Prostate gland (tissue), 2 donors: ENCODE measurements around the genes CEBPA and CEBPG.

DNA sequence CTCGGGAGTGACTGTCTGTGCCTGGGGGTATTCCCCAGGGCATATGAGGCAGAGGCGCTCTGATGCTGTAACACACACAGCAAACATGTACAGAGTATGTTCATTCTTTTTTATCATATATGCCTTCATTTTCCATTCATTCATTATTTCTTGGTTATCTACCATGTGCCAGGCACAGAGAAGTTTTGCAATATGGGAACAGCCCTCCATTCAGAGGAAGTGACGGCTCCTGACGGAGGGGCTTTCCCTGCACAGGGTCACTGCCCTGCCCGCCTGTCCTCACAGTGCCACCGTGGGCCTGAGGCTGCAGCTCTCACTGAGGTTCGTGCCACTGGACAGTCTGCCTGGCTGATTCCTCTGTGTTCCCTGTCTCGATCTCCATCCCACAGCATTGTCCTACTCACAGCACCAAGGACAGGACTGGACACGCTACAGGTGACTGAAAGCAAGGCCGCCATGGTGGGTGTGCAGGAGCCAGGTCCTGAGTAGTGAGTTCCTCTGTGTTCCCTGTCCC, 92.7 kb downstream of the TSHZ3 start:
- PRO-cap, result no peak
- RAMPAGE, long total RNA, 2 experiments, result no peak in any of the 2 experiments

DNA sequence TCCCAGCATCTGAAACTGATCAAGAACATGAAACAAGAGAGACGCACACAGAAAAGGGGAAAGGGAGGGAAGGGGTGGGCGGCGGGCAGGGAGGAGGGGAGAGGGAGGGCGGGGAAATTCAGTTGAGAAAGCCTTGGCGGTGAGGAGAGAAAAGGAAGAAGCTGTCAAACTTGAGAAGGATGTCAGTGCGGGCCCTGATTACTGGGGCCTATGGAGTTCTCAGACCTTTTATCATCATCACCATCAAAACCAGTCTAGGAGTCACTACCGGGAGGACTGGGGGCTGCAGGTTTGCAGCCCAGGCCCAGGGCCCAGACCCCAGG, 8.8 kb downstream of the TSHZ3 start:
- PRO-cap, result no peak
- RAMPAGE, long total RNA, 2 experiments, result no peak in any of the 2 experiments

GRCh38 chr19:31351231-31351572, 2.0 kb upstream of the TSHZ3 start:
- PRO-cap, result bidirectional peak, plus-strand start at chr19:31351420, minus-strand start at chr19:31351353
- RAMPAGE, long total RNA, 2 experiments, result no peak in any of the 2 experiments

DNA sequence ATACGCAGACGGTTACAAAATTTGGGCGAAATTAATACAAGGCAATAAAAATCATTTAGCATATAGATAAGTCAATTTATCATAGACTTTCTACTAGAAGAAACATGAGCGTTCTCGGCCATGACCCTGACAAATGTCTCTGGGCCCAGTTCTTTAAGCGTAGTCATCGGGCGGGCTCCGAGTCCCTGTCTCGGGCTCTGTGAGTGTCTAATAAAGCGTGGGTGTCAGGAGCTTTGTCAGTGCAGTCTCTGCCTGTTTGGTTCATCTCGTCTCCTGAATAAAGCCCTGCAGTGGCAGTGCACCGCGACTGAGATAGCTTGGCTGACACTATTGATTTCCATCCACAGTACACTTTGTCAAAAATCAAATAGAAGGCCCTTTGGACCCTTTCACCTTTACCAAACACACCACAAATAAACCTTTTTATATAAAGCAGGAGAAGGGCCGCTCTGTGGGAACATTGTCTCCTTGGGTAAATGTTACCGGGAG, 368.0 kb upstream of the TSHZ3 start:
- PRO-cap, result no peak
- RAMPAGE, long total RNA, 2 experiments, result no peak in any of the 2 experiments

DNA sequence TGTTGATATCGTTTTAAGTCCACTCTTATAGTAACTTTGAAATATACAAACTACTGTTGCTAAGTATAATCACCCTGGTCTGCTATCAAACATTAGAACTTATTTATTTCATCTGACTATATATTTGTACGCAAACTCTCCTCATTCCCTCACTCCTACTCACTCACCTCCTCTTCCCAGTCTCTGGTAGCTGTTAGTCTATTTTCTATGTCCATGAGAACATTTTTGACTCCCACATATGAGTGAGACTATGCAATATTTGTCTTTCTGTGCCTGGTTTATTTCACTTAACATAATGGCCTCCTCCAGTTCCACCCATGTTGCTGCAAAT, 486.0 kb upstream of the ZNF507 start:
- PRO-cap, result no peak
- RAMPAGE, long total RNA, 2 experiments, result no peak in any of the 2 experiments

- PRO-cap, result no peak
- RAMPAGE, long total RNA, 2 experiments, result no peak in any of the 2 experiments
These were observed 435.2 kb upstream of the ZNF507 start for GRCh38 chr19:31910193-31910660.

DNA sequence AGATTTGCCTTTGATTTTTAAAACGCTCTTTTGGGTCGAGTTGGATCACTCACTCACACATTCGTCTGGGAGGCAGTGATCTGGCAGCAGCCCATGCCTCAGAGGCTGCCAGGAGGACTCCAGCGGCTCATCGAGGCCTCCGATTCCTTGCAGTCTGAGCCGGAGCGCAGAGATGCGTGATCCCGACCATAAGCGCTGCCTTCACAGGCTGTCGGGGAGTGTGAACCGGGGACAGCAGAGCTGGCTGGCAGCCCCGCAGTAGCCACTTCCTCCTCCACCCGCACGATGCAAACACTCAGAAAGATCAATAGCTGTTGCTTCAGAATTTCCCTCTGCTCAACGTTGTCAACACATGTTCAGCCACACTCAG, 35.5 kb upstream of the ZNF507 start:
- PRO-cap, result unidirectional peak, minus-strand start at position 280 of the sequence
- RAMPAGE, long total RNA, 2 experiments, result no peak in any of the 2 experiments

DNA sequence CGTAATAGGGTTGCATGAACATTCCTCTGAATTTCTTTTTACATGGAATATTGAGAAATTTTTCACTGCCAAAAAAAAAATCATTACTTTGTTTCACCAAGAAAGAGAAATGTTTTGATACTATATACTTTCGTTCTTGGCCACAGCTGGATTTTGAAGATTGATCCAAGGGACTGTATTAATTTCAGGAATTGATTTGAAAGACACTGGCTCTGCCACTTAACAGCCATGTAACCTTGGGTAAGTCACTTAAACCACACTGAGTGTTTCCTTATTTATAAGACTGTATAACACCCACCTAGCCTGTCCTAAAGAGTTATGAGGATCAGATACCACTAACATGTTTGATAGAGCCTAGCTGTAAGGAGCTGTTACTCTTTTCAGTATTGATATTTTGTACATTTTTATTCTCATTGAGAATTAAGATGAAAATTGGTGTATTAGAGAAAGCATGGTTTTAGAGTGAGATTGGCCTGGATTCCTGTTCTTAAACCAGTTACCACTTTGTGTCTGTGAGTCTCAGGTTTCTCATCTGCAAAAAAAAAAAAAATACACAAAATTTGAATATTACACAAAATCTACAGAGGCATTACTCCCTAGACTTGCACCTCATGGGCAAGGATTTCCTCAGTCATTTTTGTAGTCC, 1.8 kb downstream of the ZNF507 start:
- PRO-cap, result no peak
- RAMPAGE, long total RNA, 2 experiments, result no peak in any of the 2 experiments

DNA sequence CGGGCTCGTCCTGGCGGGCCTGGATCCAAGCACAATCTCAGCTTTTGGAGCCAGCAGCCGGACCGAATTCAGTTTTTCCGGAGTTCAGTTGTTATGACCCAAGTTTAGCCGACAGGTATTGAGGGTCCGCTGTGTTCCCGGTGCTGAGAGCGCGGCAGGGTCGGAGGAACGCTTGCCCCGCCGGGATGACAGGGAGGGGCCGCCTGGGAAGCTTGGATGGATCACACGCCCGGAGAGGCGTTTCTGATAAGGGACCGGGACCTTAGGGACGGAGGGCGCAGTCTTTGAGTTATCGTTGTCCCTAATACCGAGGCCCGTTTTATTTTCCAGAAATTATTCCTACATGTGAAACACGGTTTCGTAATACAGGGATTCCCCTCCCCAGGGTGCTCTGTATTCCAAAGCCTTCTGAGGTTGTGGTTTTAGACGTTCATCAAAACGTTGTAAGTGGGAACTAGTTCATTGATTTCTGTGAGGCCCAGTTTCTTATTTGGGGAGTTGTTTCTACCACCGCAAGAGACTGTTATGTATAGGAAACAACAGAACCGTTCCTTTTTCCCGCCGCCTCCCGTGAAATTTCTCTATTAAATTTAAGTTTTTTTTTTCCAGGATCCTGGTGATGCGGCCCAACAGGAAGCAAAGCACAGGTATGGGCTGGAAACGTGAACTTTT, 732 bp downstream of the PDCD5 start:
- PRO-cap, result no peak
- RAMPAGE, long total RNA, 2 experiments, result no peak in any of the 2 experiments

GRCh38 chr19:33063232-33064183, 1.2 kb downstream of the RHPN2 start:
- PRO-cap, result unidirectional peak, plus-strand start at chr19:33063606; unidirectional peak, plus-strand start at chr19:33063655; bidirectional peak, plus-strand start at chr19:33063942, minus-strand start at chr19:33063864
- RAMPAGE, long total RNA, 2 experiments, result no peak in any of the 2 experiments

GRCh38 chr19:33176510-33176751, 17.7 kb upstream of the LRP3 start:
- PRO-cap, result no peak
- RAMPAGE, long total RNA, 2 experiments, result no peak in any of the 2 experiments

- PRO-cap, result no peak
- RAMPAGE, long total RNA, 2 experiments, result no peak in any of the 2 experiments
These were observed 34.0 kb upstream of the SLC7A10 start for GRCh38 chr19:33259502-33260110.

DNA sequence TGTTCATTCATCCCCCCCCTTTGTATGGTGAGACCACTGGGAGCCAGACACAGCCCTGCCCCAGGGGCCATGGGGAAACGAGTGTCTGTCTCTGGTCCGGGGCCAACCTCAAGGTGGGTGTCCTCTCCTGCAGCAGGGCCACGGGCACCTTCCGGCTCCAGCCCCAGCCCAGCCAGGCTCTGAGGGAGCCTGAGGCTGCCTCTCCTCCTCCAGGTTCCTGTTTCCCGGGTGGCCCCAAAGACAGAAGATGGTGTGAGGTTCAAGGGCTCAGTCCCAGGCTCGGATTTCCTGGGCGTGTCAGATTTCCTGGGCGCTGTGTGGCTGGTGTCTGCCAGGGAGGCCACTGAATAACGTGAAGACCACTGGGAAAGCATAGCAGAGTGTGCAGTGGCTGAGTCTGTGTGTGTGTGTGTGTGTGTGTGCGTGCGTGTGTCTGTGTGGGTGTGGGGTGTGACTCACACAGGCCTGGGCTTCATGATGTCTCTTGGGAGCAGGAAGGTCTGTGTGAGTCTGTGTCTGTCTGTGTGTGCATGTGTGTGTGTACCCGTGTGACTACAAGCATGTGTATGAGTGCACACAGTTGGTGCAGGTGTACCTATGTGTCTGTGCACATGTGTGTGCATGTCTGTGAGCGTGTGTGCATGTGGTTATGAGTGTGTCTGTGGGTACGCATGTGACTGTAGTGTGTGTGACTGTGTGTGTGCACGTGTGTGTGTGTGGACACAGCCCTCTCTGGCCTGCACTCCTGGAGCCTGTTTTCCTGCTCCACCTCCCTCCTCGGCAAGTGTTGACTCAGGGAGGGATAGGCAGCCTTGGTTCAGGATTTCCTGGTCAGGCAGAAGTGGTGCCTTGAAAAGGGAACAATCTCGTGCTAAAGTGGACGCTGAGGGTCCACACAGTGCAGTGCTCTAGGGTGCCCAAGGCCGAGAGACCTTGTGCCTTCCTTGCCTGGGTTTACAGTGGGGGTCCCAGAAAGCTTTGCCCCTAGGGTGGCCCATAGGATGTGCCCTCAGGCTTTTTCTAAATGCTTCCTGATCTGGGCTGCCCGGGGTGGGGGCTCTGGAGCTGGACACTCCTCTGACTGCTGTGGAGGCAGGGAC, 28.2 kb downstream of the CEBPA start:
- PRO-cap, result unidirectional peak, plus-strand start at position 830 of the sequence
- RAMPAGE, long total RNA, 2 experiments, result no peak in any of the 2 experiments

GRCh38 chr19:33293329-33293678, 9.0 kb downstream of the CEBPA start:
- PRO-cap, result no peak
- RAMPAGE, long total RNA, 2 experiments, result no peak in any of the 2 experiments

DNA sequence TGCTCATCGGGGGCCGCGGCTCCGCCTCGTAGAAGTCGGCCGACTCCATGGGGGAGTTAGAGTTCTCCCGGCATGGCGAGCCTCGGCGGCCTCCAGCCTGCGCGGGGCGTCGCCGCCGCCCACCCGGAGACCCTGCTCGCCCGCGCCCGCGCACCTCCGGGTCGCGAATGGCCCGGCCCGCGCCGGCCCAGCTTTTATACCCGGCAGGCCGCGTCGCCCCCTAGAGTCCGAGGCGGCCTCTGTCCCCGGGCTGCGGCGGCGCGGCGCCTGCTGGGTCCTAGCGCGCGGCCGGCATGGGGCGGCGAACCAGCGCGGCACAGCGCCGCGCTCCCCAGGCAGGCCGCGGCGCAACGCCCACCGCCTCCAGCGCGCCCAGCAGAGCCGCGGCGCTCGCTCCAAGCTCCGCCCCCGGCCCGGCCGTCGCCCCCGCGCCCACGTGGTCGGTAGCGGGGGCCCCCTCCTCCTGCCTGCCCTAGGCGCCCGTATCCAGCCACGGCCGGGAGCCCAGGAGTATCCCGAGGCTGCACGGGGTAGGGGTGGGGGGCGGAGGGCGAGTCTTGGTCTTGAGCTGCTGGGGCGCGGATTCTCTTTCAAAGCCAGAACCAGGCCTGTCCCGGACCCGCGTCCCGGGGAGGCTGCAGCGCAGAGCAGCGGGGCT, at the start of gene CEBPA:
Gene CEBPA (minus strand): TSS at position 169 of the 658 bp plus-strand sequence.
- PRO-cap, result bidirectional peak, plus-strand start at position 304 of the sequence, minus-strand start at position 169 of the sequence; bidirectional peak, plus-strand start at position 485 of the sequence, minus-strand start at position 352 of the sequence
- RAMPAGE, long total RNA, 2 experiments, result no peak in any of the 2 experiments

DNA sequence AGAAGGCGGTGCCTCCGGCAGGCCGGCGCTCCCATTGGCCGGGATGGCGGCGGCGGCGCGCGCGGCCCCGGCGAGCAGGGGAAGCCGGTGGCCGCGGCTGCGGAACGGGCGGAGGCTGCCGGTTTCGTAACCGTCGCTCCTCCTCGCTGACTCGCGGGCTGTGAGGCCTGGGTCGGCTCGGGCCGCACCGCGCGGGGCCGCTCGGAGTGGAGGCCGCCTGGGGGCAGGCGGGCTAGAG, at the start of gene CEBPG:
Gene CEBPG (plus strand): TSS at position 58 of the 238 bp plus-strand sequence.
- PRO-cap, result bidirectional peak, plus-strand start at position 34 of the sequence, minus-strand start outside the sequence
- RAMPAGE, long total RNA, 2 experiments, result start-site peak on the plus strand in 1 of 2 experiments, centred at position 115 of the sequence, 242 reads per replicate

DNA sequence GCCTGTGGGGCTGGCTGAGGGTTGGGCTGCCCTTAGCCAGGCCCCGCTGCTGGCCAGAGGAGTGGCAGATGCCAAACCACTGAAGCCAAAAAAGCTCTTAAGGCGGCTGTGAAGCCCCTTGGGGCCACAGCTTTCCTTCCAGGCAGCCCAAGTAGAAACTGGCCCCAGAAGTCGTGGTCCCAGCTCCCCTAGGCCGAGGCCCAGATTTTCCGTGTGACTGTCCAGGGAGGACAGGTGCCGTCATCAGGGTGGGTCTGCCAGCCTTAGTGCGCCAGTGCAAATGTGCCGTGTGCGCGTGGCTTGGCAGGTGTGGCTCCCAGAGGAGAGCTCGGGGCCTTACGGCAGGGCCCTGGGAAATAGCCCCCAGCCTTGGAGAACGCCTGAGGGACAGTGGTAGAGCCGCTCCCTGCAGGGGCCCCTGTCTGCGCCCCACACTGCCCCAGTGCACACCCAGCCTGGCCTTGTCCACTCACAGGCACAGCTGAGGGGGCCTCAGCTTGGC, 14.9 kb downstream of the CEBPG start:
- PRO-cap, result no peak
- RAMPAGE, long total RNA, 2 experiments, result no peak in any of the 2 experiments

GRCh38 chr19:33406201-33406448, 32.6 kb downstream of the CEBPG start:
- PRO-cap, result no peak
- RAMPAGE, long total RNA, 2 experiments, result no peak in any of the 2 experiments

GRCh38 chr19:33509587-33510359, 11.8 kb downstream of the PEPD start:
- PRO-cap, result no peak
- RAMPAGE, long total RNA, 2 experiments, result no peak in any of the 2 experiments

GRCh38 chr19:33519929-33520616, 1.5 kb downstream of the PEPD start:
- PRO-cap, result no peak
- RAMPAGE, long total RNA, 2 experiments, result no peak in any of the 2 experiments